Mammary microvascular endothelial cell (primary cell): ENCODE data around the genes NT5C1A, OXCT2 and CAP1.

GRCh38 chr1:39291834-39292253 lies 87.3 kb downstream of the MACF1 start:
- RAMPAGE, long total RNA = no peak

GRCh38 chr1:39346866-39347326 lies 142.4 kb downstream of the MACF1 start:
- RAMPAGE, long total RNA = no peak

- RAMPAGE, long total RNA = no peak
Observed at GRCh38 chr1:39447540-39448014, 43.9 kb upstream of the BMP8A start.

DNA sequence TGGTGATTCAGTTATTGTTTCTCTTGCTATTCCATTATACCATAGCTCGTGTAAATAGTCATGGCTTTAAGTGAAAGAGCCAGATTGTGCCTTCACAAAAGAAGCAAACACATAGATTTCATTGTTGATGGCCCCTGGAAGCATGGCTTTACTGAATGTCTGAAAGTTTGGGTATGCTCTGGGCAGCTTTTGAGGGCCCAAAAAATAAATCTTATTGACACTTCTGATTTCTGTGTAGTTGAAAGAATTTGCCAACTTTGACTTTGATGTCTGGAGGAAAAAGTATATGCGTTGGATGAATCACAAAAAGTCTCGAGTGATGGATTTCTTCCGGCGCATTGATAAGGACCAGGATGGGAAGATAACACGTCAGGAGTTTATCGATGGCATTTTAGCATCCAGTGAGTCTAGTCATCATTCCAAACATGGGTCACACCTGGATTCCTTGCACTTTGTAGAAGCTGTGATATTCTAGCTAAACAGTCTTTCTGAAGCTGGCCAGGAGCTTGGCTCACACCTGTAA lies 31.0 kb upstream of the BMP8A start:
- RAMPAGE, long total RNA = no peak

- RAMPAGE, long total RNA = no peak
Observed at GRCh38 chr1:39569412-39570219, 7.0 kb downstream of the PABPC4 start.

- RAMPAGE, long total RNA = no peak
Observed at GRCh38 chr1:39575349-39576173, 1.0 kb downstream of the PABPC4 start.

- RAMPAGE, long total RNA = no peak
Observed at GRCh38 chr1:39625063-39625976, 14.1 kb downstream of the HEYL start.

DNA sequence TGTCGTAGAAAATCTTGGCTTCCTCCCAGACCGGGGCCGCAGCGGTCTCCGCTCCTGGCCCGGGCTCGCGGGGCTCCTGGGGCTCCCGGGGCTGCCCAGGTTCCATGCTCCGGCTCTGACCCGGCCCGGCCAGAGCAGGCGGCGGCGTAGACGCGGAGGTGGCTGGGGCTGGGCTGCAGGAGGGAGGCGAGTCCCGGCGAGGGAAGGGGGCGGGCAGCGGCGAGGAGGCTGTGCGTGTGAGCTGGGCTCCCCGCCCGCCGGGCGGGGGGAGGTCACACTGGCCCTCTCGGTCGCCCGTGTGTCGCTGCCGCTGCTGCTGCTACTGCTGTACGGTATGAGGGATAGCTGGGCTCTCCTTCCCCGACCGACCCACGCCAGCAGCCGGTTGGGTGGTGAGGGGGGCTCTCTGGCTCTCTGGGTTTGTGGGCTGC lies at the start of gene NT5C1A:
Gene NT5C1A (minus strand): TSS at position 175 of the 431 bp plus-strand sequence.
- RAMPAGE, long total RNA = no peak

- RAMPAGE, long total RNA = no peak
Observed at GRCh38 chr1:39680837-39681202, 8.9 kb upstream of the NT5C1A start.

- RAMPAGE, long total RNA = no peak
Observed at GRCh38 chr1:39771171-39771679, at the start of gene OXCT2. Gene OXCT2 (minus strand): TSS chr1:39771348.

DNA sequence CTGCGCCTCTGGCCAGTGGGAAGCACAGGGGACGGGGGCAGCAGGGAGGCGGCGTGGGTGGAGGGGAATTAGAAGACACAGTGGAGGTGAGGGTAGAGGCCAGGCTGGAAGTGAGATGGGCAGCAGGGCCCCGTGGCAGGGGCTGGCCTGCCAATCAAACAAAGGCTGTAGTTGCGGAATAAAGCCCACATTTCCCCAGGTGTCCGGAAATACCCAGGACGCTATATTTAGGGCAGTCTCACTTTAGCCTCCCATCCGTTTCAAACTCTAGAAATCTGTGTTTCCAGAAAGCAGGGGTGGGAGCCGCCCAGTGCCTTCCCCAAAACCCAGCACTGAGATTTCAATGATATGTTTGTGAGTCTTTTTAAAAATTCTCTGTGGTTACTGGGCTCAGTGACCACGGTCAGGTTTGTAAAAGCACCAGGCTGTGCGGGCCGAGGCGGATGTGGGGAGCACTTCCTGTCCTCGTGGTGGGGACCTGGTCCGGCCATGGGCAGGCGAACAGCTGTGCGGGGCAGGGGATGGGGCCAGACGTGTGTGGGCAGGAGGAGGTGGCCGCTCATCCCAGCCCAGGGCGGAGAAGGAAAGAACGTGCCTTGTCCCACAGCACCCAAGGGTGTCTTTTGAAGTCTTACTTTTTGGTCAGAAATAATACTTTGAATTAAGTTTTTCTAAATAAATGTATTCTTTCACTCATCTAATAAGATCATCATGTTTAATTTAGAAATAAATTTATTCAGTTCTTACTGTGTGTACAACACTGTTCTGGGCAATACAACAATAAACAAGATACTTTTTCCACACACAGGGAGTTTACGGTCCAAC lies 5.1 kb upstream of the OXCT2 start:
- RAMPAGE, long total RNA = no peak

GRCh38 chr1:39799055-39799510 lies 10.4 kb upstream of the BMP8B start:
- RAMPAGE, long total RNA = no peak

GRCh38 chr1:39852538-39852893 lies 30.8 kb downstream of the TRIT1 start:
- RAMPAGE, long total RNA = no peak

DNA sequence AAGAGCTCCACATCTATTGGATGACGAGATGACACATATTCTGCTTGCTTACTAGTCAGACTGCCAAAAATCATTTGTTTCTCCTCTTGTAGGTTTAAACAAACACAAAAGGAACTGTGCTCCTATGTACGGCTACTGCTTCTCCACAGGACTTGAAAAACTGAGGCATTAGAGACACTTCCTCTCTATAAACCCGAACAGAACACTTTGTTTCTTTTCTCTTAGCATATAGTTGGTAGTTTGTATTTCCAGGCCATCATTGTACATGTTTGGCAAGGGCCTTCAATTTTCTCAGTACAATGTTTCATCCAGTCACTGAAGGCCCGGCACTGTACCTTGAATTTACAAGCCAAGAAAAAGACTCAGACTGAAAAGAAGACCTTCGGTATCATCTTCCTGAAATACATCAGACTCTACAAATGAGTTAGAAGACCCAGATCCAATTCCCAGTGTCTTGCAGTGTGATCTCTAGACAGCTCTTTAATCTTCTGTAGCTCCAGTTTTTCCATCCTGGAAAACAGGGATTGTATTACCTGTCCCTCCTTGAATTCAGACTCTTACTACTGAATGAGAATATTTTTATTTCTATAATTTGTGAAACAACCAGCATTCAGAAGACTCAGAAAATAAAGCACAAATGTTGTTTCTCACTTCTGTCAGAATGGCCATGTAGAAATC lies 5.8 kb downstream of the TRIT1 start:
- RAMPAGE, long total RNA = no peak

DNA sequence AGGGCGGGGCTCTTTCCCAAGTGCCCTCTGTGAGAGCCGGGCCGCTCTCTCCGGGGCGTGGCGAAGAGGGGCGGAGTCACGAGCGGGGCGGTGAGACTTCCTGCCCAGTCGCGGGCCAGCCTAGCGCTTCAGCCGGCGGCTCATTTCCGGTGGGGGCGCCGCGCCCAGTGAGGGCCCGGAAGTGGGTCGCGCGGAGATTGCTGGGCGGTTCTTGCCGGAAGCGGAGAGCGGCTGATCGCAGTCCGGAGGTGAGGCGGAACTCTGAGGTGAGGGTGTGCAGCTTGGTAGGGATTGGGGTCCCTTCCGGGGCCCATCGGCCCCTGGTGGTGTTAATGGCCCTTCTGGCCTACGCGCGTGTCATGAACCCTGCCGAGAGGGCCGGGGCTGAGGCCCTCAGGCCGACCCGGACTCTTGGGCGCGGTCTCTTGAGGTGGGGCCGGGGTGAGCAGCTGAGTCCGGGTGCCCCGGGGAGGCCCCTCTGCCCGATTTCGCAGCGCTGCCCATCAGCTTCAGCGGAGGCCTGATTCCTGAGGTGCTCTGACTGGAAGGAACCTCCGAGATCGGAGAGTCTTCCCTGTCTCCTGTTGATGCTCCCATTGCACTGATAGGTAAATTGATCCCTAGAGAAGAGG lies at the start of gene CAP1:
Gene CAP1 (plus strand): TSS at position 194 of the 632 bp plus-strand sequence.
- RAMPAGE, long total RNA = start-site peak on the plus strand centred at position 179 of the sequence, 139 bp wide, 30,880 and 7,965 reads in 2 replicates

DNA sequence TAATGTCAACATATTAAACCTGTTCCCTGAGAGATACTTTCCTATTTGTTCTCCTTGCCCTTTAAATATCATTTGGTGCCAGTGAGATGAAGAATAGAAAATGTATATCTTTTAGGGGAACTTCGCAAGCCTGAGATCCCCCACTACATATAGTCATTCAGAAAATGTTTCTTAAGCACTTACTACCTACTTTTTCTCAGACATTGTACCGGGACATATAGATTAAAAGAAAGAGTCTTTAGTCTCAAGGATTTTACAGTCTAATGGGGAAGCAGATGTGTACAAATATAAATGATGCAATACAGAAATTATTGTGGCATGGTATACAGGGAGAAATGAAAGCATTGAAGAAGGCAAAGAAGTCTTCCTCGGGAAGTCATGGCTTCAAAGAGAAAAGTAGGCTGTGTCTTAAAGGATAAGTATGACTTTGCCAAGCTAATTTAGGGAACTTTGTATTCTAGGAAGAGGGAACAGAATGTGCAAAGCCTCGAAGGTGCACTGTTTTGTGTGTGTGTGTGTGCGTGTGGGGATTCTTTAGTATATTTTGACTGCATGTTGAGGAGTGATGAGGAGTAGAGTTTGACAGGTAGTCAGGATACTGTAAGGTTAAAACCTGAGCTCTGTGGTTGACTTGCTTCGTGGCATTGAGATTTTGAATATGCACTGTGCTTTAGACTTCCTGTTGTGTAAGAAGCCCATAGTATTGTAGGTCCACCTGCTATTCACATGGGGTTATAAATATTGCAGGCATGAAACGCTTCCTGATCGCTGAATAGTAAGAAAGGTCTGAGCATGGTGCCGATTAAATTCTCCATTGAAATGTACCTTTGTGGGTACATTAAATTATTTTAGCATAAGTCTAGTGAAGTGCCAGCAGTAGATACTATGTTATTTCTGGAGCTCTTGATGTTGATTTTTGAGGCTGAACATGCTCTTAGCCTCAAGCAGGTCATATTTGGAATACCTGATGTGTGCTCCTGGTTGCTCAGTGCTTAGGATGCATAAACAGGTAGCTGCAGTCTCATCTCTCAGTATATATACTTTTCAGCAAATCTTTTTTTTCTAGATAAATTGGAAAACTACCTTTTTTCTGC lies 7.9 kb downstream of the SMAP2 start:
- RAMPAGE, long total RNA = no peak

GRCh38 chr1:40386391-40386863 lies 12.9 kb downstream of the SMAP2 start:
- RAMPAGE, long total RNA = no peak

- RAMPAGE, long total RNA = no peak
Observed at GRCh38 chr1:40406423-40407036, 33.0 kb downstream of the SMAP2 start.

DNA sequence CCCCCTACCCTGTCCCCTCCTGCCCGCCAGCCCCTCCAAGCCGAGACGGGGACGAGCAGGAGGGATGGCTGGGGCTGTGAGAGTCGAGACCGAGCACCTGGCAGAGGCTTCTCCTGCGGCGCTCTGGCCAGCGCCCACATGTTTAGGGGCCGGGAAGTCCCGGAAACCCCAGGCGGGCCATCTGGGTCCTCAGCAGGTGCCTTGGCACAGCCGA lies 3.2 kb upstream of the RIMS3 start:
- RAMPAGE, long total RNA = no peak

DNA sequence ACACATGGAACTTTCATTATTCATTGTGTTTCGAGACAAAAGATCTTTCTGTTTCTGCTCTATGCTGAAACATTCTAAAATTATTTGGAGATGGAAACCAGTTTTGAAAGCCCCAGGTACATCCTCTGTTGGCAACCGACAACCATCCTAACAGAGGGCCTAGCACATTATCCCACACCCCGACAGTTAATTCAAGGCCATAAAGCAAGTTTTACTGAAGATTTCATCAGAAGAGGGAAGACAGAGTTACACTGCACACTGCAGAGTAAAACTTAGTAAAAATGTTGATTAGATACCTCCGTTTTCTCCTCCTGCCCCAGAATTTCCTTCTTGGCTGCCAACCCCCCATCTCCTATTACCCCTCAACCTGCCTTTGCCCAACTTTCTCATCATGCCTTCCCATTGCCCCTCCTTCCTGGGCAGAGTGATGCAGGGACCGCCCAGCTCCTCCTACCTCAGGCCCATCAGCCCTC lies 52.8 kb upstream of the CITED4 start:
- RAMPAGE, long total RNA = no peak